ENCODE data around the gene BLTP3B.

- PRO-cap = no peak
Measured at GRCh38 chr12:96266930-96267702, 72.9 kb downstream of the ELK3 start.

GRCh38 chr12:96278498-96279429 lies 84.6 kb downstream of the ELK3 start:
- PRO-cap = no peak

DNA sequence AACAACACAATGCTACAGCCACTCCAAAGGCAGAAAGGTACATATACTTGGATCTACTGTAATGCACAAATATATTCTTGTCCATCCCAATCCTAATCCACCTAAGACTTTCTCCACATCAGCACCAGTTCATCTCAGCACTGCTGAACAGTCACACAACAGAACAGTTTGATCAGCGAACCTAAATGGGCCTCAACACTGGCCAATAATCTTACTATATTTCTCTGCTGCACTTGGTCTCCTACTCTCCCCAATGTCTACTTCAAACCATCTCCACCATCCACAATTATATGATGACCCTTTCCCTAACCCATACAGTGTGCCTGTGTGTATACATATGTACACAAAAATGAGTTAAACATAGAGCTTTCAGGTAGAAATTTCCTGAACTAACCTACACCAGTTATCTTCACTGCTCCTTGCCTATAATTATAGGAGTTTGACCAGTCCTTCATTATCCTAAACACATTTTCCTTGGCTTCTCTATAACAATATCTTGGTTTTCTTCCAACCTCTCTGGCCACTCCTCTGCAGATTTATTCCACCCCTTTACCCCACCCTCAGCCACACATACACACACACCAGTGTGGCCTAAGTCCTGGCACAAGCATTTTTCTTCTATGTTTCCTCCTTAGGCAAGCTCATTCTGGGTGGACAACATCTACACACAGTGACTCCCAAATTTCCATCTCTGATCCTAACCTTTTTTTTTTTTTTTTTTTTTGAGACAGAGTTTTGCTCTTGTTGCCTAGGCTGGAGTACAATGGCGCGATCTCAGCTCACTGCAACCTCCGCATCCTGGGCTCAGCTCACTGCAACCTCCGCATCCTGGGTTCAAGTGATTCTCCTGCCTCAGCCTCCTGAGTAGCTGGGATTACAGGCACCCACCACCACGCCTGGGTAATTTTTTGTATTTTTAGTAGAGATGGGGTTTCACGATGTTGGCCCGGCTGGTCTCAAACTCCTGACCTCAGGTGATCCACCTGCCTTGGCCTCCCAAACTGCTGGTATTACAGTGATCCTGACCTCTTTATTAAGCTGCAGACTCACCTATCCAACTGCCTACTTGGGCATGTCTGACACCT lies 25.1 kb downstream of the CDK17 start:
- PRO-cap = no peak

DNA sequence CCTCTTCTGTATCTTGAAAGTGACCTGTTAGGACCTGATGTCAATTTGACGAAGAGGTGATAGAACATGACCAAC lies 1.6 kb downstream of the CDK17 start:
- PRO-cap = no peak

DNA sequence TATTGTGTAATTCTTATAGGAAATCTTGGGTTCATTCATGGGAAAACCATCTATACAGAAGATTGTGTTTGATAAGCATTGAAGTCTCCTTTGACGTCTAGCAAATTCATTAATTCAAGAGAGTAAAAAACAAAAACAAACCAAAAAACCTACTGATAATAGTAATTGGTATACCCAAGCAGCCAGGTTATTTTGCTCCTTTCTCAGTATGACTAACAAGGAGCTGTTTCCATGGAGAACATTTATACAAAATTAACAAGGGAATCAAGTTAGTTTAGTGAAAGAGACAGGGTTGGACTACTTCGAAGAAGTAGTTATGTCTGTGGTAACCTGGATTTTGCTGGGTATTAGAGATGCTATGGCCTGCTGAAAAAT lies 43.1 kb upstream of the CFAP54 start:
- PRO-cap = no peak

DNA sequence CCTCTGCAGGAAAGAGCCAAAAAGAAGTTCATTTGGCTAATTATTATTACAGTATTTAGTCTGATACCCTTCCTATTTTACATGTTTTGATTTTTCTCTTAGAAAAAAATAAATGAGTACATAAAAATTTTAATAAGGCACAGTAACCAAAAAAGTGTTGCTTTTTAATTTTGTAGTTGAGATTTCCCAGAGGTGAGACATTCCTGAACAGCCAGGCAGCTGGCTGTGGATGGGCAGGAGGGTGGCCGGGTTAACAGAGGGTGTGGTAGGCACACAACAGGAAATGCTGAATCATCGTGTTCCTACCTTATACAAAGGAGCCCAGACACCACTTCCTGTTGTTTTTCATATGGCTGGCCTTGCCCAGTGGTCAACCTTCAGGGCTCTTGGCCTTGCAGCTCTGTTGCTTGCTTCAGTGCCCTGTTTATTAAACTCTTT lies 11.6 kb downstream of the CFAP54 start:
- PRO-cap = no peak

DNA sequence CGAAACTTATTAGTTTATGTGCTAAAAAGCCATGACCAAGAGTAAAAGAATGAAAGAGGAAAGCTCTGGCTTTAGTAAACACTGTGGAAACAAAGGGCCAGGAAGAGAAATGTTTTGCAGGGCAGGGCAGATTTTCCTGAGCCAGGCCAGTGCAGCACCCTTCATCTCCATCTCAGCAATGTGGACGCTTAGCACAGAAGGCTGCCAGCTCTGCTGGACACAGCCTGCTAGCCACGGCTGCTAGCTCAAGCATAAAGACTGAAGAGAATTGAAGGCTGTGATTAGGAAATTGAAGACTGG lies 235.9 kb downstream of the NEDD1 start:
- PRO-cap = no peak

DNA sequence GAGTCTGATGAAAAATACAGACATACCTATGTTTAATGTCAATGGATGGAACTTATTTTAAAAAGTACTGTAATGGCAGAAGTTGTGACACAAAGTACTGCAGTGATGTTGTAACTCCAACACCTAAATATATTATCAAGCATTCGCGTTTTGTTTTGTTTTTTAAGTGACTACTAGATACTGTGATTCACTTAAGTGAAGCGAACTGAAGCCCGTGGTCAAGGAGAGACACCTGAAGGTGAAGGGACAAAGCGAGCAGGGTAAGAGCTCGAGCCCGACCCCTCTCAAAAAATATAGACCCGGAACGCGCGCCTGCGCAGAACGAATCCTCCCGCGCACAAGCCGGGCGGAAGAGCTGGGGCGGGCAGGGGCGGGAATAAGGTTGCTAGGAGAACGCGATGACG lies 320 bp upstream of the SLC25A3 start:
- PRO-cap = bidirectional peak, plus-strand start outside the sequence, minus-strand start at position 308 of the sequence

GRCh38 chr12:98893650-98894201 lies 248.6 kb downstream of the APAF1 start:
- PRO-cap = no peak

DNA sequence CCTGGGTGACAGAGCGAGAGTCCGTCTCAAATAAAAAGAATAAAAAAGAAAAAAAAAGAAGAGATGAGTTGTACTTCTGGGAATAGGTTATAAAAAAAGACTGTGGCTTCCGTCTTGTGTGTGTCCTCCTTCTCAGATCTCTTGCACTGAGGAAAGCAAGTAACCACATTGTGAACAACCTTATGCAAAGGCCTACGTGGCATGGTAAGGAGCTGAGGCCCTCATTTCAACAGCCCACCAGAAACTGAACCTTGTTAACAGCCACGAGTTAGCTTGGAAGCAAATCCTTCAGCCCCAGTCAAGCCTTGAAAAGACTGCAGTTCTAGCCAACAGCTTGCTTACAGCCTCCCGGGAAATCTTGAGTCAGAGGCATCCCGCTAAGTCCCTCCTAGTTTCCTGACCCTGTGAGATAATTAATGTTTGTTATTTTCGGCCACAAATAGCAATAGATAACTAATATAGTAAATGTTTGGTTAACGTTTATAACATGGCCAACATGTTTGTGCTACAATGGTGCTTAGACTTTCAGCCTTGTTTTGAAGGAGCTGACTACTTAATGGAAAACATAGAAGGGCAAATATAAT lies 194.2 kb upstream of the GARIN6 start:
- PRO-cap = no peak

GRCh38 chr12:100142781-100143376 lies at the start of gene BLTP3B:
Gene BLTP3B, minus strand, starts transcription at chr12:100142874.
- PRO-cap = bidirectional peak, plus-strand start at chr12:100143013, minus-strand start at chr12:100142865

GRCh38 chr12:100329625-100330398 lies 27.1 kb upstream of the SLC17A8 start:
- PRO-cap = no peak

- PRO-cap = no peak
Measured at GRCh38 chr12:100335591-100336068, 21.2 kb upstream of the SLC17A8 start.

DNA sequence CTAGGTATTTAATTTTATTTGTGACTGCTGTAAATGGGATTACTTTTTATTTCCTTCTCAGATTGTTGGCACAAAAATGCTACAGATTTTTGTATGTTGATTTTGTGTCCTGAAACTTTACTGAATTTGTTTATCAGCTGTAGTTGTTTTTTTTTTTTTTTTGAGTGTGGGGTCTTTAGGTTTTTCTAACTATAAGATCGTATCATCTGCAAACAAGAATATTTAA lies 30.8 kb downstream of the GAS2L3 start:
- PRO-cap = no peak

DNA sequence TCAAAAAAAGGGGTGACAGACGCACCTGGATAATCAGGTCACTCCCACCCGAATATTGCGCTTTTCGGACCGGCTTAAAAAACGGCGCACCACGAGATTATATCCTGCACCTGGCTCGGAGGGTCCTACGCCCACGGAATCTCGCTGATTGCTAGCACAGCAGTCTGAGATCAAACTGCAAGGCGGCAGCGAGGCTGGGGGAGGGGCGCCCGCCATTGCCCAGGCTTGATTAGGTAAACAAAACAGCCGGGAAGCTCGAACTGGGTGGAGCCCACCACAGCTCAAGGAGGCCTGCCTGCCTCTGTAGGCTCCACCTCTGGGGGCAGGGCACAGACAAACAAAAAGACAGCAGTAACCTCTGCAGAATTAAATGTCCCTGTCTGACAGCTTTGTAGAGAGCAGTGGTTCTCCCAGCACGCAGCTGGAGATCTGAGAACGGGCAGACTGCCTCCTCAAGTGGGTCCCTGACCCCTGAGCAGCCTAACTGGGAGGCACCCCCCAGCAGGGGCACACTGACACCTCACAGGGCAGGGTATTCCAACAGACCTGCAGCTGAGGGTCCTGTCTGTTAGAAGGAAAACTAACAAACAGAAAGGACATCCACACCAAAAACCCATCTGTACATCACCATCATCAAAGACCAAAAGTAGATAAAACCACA lies 63.6 kb downstream of the SLC5A8 start:
- PRO-cap = no peak

DNA sequence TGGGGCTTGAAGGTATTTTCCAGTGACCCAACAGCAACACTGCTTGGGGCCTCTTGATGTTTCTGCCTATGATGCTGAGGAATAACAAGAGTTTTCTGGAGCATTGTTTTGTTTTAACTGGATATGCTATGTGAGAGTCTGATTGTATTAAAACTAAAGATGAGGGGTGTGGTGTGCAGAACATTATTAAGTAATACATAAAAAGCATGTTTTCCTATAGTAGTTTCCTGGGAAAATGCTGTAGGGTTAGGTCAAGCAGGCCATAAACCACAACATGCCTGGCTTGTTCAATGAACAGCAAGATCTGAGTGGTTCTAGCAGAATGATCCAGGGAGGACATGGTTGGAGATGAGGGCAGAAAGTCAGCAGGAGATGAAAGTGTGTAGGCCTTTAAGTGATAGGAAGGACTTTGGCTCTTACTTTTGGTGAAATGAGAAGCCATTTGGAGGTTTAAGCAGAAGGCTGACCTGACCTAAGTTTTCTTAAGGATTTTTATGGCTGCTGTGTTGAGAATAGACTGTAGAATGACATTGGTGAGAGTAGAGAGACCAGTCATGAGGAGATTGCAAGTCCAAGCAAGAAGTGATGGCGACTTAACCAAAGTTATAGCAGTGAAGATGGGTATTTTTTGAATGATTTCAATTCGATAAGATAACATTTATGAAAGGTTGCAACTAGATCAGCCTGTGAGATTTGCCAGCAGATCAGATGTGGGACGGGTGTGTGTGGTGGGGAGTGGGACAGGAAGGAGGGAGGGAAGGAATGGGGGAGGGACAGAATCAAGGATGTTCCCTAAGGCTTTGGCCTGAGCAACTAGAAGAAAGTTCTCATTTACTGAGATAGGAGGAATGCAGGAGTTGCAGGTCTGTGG lies 33.3 kb downstream of the UTP20 start:
- PRO-cap = no peak

DNA sequence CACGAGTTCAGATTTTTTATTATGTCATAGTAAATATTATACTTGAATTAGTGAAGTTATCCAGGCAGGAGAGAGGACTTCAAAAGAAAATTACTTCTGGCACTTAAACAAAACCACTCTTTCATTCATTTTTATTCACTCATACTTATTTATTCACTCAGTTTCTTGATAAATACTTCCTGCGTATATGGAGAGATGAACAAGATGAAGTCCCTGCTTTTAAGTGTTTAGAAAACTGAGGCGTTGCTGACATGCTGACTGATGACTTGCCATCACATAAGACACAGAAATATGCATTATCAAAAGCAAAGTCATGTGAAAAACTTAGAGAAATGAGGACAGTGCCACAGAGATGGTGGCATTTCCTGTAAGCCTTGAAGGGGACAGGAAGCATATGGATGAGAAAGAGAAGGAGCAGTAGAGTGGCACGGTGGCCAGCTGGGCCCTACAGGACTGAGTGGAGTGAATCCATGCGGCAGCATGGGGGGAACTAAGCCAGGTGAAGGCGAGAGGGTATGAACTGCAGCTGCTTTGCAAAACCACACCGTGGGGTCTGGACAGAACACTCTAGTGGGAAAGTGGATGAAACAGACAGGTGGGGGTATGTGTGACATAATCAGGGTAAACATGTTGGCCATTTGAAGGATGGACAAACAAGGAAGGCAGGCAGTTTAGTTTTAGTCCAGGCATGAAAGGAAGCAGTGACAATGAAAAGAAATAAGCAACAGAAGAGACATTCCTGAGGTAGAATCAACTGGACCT lies 10.3 kb upstream of the SYCP3 start:
- PRO-cap = no peak

GRCh38 chr12:101771937-101772240 lies 32.6 kb upstream of the SYCP3 start:
- PRO-cap = no peak

DNA sequence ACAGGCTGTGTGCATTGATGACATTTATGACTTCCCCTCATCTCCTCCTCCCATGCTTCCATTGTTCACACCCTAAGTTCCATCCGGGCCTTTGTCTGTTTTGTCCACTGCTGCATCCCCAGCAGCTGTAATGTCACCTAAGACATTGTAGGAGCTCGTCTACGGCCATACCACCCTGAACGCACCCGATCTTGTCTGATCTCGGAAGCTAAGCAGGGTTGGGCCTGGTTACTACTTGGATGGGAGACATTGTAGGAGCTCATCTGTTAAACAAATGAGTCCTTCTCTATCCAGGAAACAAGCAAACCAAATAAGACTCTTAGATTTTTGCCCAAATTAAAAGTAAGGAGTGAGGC lies 40.4 kb upstream of the SYCP3 start:
- PRO-cap = no peak

GRCh38 chr12:101789951-101790450 lies 40.8 kb downstream of the GNPTAB start:
- PRO-cap = no peak